Hepatocyte (in vitro differentiated cells and primary cell): Measurements from ENCODE around the genes NPLOC4, SIRT7 and MYADML2.

DNA sequence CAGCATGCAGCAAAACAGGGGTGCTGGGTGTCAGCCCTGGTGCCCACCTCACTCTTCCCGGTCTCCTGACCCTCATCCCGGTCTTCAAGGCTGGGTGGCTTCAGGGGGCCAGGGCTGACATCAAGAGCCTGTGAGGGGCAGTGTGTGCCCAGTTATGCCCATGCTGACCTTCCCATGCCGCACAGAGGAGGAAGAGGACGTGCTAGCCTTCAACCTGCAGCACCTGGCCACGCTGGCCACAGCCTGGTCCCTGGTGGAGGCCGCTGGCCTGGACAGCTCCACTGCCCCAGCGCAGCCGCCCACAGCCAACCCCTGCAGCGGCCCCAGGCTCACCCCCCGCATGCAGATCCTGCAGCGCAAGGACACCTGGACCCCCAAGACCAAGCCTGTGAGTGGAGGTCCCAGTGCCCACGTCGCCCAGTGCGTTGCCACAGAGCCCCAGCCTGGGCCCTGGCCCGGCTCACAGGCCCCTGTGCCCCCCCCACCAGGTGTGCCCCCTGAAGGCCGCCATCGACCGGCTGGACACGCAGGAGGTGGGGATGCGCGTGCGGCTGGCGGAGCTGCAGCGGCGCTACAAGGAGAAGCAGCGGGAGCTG, 56.3 kb downstream of the BAHCC1 start:
- RAMPAGE, long total RNA: no peak
- RRBS: 95% methylated on average over 4 of the region's 26 CpGs

- RAMPAGE, long total RNA: no peak
- RRBS: 70% methylated on average over 7 of the region's 19 CpGs
Measured at GRCh38 chr17:81483134-81483654, 29.4 kb downstream of the ACTG1 start.

DNA sequence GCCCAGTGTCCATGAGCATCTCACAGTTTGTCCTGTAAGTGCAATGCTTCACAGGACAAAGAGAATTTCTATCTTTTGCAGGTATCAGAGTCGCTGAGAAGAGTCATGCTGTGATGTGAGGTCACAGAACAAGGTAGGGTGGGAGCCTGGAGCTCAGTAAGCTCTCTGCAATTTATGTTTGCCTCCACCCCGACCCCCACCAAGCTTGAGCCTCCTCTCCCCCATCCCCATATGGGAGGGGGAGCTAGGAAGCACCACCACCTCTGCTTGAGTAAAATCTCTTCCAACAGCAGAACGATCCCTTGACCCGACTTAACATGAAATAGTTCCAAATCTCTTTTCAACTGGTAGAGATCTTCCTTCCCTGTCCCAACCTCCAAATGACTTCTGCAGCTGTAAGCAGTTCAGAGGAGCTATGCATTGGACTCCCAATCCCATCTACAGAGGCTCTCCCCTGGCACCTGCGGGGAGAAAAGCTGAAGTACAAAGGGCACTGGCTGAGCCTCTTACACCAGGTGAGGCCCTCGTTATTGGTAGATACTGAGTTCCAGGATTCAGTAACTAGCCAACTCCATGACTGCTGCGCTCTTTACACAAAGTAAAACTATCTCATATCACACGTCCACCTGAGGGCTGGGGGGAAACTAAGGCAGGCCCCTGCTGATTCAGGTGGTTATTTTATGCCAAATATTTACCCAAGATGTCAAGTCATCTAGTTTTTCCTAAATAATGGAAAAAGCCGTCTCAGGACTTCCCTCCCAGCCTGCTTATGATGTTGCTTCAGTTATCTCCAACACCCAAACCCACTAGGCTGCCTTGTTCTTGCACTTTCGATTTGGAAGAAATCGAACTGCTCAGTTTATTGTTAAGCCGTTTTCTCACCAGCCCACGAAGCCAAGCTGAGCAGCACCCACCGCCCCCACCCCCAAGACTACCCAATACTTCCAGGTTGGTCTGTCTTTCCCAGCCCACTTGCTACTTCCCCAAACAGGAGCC, 3.3 kb downstream of the ACTG1 start:
- RAMPAGE, long total RNA: no peak
- RRBS: no CpG with 5 or more reads among the region's 14 CpGs

GRCh38 chr17:81537773-81538871, 9.9 kb downstream of the FSCN2 start:
- RAMPAGE, long total RNA: no peak
- RRBS: 93% methylated on average over 4 of the region's 39 CpGs

DNA sequence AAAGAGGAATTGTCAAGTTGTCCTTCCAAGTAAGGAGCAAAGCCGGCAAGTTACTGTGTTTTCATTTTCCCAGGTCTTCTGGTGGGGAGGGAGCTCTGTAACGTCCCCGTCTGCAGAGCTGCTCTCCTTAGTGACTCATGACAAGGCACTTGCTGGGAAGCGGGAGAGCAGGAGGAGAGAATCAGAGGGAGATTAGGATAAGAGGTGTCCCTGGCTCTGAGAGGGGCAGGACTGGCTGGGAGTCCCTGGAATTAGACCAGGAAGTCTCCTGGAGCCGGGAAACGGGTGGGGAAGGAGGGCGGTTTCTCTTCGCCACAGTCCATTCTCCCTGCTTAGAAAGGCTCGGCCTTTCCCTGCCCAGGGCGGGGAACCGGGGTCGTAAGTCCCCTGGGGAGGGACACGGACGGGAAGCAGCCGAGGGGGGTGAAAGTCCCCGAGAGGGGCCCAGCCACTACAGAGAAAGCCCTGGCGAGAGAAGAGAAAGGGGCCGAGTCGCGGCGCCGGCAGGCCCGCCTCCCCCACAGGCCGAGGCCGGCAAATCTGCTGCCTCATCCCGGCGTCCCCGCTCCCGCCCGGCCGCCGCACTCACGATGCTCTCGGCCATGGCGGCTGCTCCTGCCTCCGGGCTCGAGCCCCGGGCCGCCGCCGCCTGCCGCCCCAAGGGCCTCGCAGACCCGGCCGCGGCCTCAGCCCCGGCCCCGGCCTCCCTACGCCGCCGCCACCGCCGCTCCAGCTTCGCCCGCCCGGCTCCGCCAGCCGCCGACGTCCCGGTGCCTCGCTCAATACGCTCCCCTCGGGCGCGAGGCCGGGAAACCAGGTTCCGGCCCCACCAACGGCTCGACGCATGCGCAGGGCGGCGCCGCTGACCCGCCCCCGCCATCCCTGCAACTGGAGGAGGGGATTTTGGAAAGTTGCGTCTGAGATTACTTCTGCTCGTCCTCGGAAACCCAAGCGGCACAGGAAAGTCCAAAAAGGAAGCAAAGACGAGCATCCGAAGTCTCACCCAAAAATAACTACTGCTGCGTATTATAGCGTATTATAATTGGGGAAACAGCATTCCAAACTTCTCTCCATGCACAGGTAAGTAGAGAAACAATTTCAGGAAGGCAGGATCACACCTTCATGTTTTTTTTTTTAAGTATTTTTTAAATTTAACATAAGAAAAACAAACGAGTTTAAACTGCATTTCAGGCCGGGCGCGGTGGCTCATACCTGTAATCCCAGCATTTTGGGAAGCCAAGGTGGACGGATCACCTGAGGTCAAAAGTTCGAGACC, at the start of gene NPLOC4:
Gene NPLOC4 (minus strand): TSS at position 786 of the 1,276 bp plus-strand sequence.
- RAMPAGE, long total RNA: no peak
- RRBS: 2% methylated on average over 34 of the region's 91 CpGs

- RAMPAGE, long total RNA: no peak
- RRBS: 95% methylated on average over 1 of the region's 16 CpGs
Measured at GRCh38 chr17:81686785-81687231, 3.0 kb downstream of the HGS start.

DNA sequence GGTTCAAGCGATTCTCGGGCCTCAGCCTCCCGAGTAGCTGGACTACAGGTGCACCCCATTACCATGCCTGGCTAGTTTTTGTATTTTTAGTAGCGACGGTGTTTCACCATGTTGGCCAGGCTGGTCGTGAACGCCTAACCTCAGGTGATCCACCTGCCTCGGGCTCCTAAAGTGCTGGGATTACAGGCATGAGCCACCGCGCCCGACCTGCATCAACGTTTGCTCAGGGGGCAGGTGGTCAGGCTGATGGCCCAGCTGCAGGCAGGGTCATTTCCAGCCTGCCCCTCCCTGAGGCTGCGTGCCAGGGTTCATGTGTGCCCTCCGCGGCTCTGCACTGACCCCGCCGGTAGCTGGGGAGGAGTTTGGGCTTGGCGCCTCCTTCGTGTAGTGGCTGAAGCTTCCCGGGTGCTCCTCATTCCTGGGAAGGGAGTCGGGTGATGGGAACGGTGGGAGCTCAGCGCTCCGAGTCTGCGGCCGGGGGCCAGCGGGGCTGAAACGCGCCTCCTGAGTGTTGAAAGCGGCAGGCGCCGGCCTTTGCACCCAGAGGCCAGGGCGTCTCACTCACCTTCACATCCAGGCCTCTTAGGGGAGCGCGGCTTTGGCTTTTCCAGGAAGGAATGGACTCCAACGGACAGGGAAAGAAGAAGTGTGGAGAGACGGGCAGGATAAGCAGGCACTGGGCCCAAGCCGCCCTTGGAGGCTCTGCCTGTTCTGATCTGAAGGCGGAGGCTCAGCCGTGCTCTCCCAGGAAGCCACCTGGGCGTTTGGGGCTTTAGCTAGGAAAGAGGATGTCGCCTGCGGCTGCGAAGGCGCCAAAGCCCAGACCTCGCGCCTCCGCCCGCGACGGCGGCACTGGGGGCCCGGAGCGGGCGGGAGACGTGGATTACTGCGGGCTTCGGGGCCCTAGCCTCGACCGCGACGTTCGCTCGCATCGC, 680 bp upstream of the MRPL12 start:
- RAMPAGE, long total RNA: no peak
- RRBS: 1% methylated on average over 21 of the region's 65 CpGs

- RAMPAGE, long total RNA: no peak
- RRBS: 4% methylated on average over 13 of the region's 37 CpGs
Measured at GRCh38 chr17:81804271-81804569, 270 bp downstream of the GCGR start.

DNA sequence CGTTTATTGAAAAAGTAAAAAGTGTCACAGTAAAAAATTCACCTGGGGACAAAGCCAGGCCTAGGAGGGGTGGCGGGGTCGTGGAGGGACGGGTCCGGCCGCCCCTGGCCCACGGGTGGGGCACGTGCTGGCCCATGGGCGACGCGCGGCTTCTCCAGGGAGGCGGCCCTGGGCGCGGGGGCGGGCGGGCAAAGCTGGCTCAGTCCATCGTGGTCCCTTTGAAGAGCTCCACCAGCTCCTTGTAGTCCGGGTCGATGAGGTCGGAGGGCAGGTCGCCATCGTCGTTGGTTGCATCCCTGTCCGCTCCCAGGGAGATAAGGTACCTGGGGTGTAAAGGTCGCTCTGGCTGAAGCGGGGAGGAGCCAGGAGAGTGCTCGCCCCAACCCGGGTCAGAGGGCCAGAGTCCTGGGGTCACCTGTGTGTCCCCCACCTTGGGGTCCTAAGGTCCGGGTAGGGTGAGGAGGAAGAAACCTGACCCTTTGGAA, 481 bp upstream of the MCRIP1 start:
- RAMPAGE, long total RNA: no peak
- RRBS: 9% methylated on average over 2 of the region's 30 CpGs

DNA sequence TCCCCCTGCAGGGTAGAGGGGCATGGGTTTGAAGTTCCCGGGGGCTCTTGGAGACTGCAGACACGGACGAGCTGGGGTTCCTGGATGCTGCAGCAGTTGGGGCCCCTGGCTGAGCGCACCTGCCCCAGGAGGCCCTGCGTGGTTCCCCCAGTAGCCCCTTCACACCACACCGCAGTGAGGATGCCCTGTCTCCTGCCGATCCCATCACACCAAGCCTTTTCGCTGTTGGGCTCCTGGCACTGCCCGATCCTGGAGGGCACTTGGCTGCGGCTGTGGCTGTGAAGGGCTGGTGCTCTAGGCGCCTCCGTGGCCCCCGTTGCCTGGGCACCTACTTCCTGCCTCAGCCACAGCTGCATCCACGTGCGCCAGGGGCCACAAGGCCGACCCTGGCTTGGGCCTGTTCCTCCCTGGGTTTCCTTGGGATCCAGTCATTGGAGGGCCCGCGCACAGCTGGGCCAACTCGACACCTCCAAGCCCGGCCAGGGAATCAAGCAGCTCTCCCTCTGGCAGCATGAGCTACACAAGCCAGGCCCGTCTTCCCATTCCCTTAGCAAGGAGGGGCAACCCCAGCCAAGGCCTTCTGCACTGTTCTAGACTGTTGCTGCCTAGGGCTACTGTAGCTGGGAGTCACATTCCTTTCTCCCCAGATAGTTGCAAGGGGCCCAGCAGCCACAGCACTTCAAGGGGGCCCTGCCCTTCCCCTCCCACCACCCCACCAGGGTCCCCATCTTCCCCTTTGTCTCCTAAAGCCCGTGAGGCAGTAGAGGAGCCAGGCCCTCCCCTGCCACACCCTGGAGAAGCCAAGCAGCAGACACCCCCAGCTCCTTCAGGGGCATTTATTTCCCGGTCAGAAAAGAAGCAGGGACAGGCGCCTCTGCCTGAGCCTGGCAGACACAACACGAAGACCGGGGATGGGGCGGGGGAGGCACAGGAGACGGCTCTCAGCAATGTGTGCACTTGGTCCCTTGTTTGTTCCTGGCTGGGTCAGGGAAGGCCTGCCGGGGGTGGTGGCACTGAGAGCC, 3.9 kb downstream of the ARHGDIA start:
- RAMPAGE, long total RNA: no peak
- RRBS: 18% methylated on average over 7 of the region's 29 CpGs

DNA sequence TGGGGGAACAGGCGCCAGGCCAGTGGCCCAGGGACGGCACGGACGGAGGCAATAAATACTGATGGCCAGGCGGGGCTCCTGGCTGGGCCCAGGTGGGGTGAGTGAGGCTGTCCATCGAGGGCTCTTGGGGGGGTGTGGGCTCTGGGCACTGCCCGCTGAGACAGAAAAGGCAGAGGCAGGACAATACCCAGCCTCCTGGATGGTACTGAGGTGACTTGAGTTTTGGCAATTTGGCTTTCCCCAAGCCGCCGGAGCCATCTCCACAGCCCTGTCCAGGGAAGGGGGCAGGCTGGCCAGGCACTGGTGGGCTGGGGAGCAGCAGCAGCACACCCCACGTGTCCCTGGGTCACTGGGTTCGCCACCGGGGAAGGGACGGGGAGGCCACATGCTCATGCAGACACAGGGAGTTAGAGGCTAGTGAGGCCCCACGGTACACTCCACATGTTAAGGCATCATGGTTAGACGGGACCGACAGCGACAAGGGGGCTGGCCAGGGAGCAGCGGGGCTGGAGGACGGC, 3.2 kb downstream of the ARHGDIA start:
- RAMPAGE, long total RNA: no peak
- RRBS: no CpG with 5 or more reads among the region's 19 CpGs

DNA sequence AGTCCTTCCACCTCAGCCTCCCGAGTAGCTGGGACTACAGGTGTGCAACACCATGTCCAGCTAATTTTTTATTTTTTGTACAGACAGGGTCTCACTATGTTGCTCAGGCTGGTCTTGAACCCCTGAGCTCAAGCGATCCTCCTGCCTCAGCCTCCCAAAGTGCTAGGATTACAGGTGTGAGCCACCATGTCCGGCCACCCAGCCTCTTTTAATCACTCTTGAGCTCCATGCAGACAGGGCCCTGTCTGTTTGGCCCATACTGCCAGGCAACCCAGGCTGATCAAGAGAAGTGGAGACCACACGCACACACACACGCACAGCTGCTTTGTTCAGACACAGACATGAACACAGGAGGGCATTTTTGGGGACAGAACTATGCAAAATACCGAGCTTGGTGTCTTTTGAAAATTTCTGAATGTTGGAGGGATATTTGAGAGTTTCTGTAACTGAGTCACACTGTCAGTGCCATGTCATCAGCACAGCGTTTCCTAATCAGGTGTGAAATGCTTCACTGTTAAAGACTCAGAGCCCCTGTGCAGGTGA, 1.7 kb upstream of the ARHGDIA start:
- RAMPAGE, long total RNA: no peak
- RRBS: no CpG with 5 or more reads among the region's 7 CpGs

- RAMPAGE, long total RNA: no peak
- RRBS: no CpG with 5 or more reads among the region's 46 CpGs
Measured at GRCh38 chr17:81913965-81915055, 3.1 kb upstream of the PCYT2 start.

DNA sequence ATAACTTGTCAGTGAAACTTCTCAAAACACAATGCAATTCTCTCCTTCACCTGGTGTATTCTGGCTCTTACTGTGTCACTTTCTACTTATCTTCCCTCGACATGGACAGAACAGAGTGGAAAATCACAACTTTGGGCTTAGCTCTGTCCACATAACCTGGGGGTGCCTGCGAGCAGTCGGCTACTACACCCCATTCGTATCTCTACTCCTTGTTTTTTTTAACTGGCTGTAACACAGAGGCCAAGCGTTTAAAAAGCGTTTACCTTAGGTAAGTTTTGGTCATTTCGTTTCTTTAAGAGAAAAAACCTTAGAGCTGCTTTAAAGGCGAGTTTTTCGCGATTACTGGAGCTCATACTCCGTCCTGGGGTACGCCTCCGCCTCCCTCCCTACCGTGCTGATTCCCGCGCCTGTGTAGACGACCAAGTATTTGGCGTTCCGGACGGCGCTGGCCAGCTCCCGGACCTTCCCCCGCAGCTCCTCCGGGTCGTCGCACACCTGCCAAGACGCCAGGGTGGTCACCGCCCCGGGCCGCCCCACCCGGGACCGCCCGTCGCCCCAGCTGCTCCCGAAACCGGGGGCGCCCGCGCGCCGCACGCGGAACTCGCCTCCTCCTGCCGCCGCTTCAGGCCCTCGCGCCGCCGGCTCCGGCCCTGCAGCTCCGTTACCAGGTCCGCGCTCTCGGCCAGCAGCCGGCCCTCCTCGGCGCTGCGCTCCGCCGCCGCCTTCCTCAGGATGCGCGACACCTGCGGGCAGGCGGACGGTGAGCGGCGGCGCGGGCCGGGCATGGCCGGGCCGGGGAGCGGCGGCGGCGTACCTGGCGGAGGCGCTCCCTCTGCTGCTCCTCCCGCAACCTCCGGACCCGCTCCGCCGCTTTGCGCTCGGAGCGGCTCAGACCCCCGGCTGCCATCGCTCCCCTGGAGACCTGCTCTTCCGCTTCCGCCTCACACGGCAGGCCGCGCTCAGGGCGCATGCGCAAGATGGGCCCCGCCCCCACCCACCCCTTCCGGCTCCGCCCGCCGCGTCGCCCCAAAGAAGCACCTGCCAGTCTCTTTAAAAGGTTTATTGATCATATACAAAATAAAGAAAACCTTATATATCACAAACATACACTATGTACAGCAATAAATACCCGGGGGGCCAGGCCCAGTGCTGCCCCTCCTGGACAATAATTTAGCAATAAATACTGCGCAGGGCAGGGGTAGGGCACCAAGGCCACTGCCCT, at the start of gene SIRT7:
Gene SIRT7 (minus strand): TSS at position 952 of the 1,222 bp plus-strand sequence.
- RAMPAGE, long total RNA: no peak
- RRBS: 1% methylated on average over 62 of the region's 106 CpGs

GRCh38 chr17:81928216-81928665, 706 bp upstream of the MAFG start:
- RAMPAGE, long total RNA: no peak
- RRBS: no CpG with 5 or more reads among the region's 34 CpGs

- RAMPAGE, long total RNA: no peak
- RRBS: no CpG with 5 or more reads among the region's 11 CpGs
Measured at GRCh38 chr17:81947103-81947432, at the start of gene MYADML2. TSS of gene MYADML2 (minus strand) at chr17:81947233.

DNA sequence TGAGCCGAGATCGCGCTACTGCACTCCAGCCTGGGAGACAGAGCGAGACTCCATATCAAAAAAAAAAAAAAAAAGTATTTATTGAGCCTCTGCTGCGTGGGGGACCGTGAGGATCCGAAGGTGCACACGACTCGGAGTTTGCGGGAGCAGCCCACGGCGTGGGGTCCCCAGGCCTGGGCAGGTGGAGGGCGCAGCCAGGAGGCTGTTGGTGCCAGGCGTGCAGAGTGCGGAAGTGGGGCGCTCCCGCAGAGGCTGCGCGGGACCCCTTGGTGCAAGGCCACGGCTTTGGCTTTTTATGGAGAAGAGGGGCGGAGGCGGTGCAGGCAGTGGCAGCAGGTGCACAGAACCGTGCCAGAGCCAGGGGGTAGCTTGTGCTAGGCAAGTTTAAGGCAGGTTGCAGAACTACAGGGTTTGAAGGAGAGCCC, 1.1 kb downstream of the ASPSCR1 start:
- RAMPAGE, long total RNA: no peak
- RRBS: no CpG with 5 or more reads among the region's 23 CpGs

- RAMPAGE, long total RNA: no peak
- RRBS: no CpG with 5 or more reads among the region's 33 CpGs
Measured at GRCh38 chr17:82005559-82006420, 16.9 kb downstream of the CENPX start.

DNA sequence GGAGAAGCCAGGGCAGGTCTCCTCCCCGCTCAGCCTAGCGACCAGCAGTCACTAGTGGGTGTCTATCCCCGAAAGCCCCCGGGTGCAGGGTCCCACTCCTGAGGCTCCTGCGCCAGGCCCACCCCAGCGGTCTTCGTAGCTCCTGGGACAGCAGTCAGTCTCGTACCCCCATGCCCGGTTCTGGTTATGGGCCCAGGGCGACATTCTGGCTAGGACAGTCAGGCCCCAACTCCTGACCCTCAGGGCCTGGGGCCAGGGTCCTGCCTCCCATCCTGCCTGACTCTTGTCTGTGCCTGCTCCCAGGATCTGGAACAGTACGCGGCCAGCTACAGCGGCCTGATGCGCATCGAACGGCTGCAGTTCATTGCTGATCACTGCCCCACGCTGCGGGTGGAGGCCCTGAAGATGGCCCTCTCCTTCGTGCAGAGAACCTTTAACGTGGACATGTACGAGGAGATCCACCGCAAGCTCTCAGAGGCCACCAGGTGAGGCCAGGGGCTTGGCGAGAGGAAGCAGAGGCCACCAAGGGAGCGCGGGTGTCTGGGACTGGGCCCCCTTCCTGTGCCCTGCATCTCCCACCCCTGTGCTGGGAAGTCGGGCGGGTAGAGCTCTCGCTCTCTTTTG, 2.0 kb downstream of the GPS1 start:
- RAMPAGE, long total RNA: no peak
- RRBS: 98% methylated on average over 4 of the region's 28 CpGs

DNA sequence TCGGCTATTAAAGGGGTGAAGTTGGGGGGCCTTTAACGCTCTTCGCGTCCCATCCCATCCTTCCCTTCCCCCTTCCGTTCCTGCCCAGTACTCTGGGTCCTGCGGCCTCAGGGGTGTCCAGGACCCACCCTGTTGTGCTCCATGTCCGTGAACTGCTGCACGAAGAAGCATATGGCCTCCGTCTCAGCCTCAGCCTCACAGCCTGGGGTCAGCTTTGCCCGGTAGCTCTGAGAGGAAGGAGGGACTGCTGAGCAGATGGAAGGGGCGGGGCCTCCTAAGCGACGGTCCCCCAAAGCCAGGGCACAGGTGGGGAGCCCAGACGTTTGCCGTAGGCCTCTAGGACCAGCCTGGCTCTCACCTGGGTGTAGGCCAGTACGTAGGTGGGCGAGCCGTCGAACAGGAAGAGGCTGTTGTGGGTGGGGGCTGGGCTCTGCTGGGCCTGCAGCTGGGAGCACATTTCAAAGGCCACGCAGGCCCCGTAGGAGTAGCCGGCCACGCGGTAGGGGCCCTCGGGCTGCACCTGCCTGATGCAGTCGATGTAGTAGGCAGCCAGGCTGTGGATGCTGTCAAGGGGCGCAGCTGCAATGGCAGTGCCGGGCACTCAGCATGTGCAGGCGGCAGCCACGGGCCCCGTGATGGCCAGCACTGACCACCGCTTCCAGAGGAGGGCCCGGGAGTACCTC, 14.5 kb upstream of the DUS1L start:
- RAMPAGE, long total RNA: no peak
- RRBS: 97% methylated on average over 5 of the region's 33 CpGs